AG10803 (cell line): Measurements from ENCODE around the genes EMP1, ERP27 and PDE6H.

DNA sequence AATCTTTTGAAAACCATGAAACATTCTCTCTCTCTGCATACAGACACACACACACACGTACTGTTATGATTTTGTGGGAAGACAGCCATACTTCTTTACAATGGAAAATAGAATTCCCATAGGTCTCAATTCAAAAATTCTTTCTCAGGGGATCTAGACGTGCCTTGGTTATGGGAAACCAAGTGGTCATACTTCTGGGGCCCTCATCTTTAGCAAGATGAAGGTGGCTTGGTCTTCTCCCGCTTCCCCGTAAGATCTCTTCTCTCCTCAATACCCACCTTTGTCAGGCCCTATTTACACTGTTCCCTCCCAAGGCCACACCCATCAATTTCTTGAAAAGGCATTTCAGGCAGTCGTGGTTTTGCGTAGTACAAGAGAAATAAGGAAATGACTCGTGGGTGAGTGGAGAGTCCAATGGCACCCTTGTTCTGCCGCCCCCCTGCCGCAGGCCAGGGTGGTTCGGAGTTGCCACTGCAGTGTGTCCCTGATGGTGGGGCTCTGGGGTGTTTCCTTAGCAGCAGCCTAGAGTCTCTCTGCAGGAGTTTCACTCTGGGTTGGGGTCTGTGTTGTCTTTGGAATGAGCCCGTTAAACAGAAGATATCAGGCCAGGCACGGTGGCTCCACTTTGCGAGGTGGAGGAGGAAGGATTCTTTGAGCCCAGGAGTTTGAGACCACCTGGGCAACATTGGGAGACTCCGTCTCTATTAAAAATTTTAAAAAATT, 9.8 kb upstream of the GPRC5A start:
- RRBS, result no CpG with 5 or more reads among the region's 14 CpGs

GRCh38 chr12:12986892-12987488, 13.1 kb downstream of the HEBP1 start:
- RRBS, result no CpG with 5 or more reads among the region's 10 CpGs

GRCh38 chr12:13043384-13043977, 700 bp upstream of the FAM234B start:
- RRBS, result no CpG with 5 or more reads among the region's 9 CpGs

GRCh38 chr12:13045832-13046281, 1.7 kb downstream of the FAM234B start:
- RRBS, result no CpG with 5 or more reads among the region's 9 CpGs

DNA sequence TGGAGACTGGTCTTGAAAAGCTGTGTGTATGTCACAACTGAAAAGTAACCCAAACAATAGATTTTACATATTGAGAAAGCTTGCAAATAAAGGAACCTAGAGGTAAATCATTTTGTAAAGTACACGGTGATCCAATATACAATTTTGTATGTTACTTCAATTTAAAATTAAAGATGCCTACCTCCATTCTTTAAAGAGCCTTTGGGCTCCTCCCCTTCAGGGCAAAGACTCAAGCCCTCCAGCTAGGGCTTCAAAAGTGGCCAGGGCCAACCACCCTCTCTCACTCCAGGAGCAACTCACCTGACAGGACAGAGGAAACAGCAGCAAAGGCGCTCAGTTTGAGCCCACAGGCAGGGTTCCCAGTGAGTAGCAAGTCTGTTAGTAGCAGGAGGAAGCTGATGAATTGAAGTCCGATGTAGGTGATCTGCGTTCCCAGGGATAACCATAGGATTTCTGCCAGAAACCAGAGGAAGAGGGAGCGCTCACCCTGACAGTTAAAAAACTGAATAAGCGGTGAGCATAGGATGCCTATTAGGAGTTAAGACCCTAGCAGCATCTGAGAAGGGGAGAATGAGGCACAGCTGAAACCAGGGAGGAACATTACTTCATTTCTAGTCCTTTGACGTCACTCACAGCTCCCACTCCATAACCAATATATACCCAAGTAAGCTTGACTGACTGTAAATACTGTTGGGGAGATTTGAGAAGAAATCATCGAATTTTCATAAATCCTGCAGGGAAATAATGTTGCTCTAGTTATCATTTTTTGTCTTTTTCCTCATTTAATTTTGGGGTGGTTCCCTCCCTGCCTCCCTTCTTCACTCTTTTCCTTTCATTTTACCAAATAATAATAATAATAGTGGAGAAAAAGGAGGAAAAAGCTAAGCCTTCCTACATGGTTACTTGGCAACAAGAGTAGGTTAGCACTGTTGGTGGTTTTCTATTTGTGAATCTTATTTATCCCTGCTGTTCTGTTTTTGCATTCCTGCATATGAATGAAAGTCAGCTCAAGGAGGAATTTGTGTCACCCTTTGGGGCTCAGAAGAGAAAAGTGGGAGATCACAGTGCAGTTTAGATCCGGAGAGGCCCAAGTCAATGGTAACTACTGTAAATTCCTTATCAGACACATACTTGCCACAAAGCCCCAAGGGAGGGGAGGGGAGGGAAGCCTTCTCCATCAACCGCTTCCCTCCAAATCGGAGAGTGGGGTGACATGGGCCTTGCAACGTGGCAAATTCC, 15.4 kb downstream of the GSG1 start:
- RRBS, result no CpG with 5 or more reads among the region's 12 CpGs

GRCh38 chr12:13135173-13136217, 32.0 kb upstream of the GSG1 start:
- RRBS, result under 1% methylated on average over 6 of the region's 17 CpGs

DNA sequence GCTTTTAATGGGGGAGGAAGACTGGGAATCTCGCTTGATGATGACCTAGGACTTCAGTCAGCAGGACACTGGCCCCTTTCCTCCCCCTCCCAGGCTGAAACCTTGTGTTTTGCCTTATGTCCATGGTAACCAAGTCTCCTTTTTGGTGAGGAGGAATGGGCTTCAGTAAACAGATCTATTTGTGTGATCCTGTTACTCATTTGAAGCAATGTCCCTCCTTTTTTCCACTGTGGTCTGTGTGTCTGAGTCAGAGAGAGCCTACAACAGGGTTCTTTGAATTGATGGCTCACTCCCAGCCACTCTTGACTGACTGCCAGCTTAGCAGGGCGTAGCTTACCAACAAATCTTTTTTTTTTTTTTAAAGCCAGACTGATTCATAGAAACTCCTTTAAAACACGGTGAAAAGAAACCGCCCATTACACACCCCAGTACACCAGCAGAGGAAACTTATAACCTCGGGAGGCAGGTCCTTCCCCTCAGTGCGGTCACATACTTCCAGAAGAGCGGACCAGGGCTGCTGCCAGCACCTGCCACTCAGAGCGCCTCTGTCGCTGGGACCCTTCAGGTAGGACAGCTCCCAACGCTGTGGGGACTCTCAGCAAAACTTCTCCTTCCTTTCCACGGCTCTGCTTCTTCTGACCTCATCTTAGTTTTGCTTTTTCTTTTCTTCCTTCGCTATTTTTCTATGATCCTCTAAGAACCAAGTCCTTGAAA, at the start of gene EMP1:
TSS of gene EMP1 (plus strand) at position 419 of the 714 bp plus-strand sequence.
- RRBS, result no CpG with 5 or more reads among the region's 12 CpGs

GRCh38 chr12:13203770-13204861, 7.6 kb downstream of the EMP1 start:
- RRBS, result no CpG with 5 or more reads among the region's 17 CpGs

DNA sequence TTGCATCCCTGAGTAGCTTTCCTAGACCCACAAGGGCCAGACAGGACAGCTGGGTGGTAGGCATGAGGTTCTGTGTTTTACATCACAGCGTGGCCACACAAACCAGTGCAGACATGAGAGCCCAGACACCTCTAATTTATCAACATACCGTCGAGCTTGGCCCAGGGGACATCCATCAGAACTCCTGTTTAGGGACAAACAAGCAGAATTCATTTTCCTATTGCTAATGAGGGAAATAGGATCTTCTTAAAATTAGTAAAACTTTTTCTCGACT, 17.6 kb downstream of the EMP1 start:
- RRBS, result no CpG with 5 or more reads among the region's 4 CpGs

DNA sequence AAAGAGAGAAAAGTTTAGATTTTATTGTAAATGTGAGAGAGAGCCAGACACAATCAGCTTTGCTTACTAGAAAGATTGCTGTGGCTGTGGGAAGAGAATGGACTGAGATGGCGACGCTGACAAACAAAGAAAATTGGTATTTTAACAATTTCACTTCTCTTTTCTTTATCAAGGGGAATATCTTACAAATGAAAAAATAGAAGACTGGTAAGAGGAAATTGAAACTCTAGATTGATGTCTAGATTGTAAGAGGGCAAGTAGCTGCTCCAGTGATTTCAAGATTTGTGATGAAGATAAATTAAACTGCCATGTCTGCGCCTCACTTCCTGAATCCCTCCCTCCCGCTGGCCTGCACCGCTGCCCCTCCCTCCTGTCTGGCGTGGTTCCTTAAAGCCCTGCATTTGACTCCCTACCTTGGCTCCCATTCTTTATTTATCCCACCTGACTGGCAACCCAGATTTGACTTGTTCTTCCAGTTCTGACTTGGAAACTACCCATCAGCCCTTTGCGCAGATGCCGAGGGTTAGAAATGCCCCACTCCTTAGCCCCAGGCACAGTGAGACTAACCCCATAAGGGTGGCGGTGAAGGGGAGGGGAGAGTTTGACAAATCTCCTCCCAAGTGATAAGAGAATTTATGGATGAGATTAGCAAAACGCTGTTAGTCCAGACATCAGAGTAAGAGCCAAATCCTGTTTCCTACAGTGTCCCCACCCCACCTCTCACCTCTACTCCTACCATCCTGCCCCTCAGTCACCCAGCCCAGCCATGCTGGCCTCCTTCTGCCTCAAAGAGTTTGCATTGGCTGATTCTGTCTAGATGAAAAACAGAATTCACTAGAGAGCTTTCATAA, 125.3 kb upstream of the ATF7IP start:
- RRBS, result no CpG with 5 or more reads among the region's 10 CpGs

DNA sequence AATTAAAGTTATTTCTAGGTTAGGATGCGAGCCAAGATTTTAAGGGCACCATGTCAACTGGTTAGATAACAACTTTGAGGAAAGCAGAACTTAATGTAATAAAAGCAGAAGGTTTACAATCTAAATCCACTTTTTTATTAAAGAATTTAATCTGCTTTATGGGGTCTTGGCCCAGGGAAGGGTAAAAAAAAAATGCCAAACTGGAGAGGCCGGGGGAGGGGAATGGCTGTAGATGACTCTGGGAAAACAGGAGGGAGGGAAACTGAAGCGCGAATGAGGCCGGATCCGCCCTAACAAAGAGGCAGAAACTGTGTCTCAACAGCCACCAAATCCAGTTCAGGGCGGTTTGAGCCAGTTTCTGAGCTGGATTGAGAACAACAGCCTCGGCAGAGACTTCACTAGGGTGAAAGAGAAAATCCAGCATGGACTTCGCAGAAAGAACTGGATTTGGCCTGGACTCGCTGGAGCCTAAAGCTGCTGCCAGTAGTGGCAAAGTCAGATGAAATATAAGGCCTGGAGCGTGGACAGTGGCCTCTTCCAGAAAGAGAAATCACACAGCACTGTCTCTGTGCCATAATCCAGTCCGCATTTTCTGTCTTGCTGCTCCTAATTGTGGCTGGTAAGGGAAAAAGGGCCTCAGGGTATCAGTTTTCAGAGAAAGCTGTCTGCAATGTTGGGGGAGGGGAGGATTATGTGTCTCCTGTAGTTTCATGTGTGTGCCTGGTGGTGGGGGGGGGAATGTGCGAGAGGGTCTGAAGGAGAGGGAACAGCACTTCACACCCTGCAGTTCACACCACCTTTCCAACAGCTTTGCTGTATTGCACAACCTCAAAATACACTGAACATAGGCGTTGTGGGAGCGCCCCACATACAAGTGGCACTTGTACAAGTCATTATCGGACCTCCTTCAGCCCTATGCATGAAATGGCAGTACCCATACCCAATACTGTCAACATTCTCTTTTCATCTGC, 107.8 kb upstream of the ATF7IP start:
- RRBS, result 3% methylated on average over 4 of the region's 16 CpGs

- RRBS, result no CpG with 5 or more reads among the region's 3 CpGs
Measured at GRCh38 chr12:14695021-14695379, 1.4 kb downstream of the GUCY2C start.

DNA sequence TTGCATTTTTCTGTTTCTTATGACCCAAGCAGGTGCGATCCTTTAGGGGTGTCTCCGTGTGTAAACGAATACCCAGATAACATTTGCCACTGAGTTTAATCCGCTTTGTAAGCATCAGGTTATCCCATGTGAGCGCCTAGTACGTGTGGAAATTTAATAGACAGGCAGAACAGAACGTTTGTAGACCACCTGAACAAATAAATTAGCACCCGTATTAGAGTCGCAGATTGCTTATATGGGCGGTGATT, 289 bp downstream of the C12orf60 start:
- RRBS, result no CpG with 5 or more reads among the region's 10 CpGs

- RRBS, result no CpG with 5 or more reads among the region's 3 CpGs
Measured at GRCh38 chr12:14849598-14850169, 6.4 kb upstream of the ART4 start.

DNA sequence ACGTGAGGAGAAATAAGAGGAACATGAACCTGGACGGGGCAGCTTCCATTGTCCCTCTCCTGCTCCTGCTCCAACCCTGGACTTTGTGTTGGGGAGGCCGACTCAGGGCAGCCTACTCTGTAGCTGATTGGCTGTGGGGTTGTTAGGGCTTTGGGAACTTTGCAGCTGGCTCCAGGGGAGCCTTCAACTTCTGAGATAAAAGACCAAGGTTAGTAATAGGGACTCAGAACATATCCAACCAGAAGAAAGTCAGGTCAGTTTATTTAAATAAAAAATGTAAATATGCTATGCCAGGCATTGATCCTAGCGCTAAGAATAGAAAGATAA, at the start of gene ERP27:
TSS of gene ERP27 (minus strand) at position 78 of the 327 bp plus-strand sequence.
- RRBS, result no CpG with 5 or more reads among the region's 4 CpGs

GRCh38 chr12:14941481-14942999, 3.7 kb upstream of the ERP27 start:
- RRBS, result no CpG with 5 or more reads among the region's 17 CpGs

GRCh38 chr12:14952190-14952994, 9.0 kb downstream of the ARHGDIB start:
- RRBS, result no CpG with 5 or more reads among the region's 8 CpGs

GRCh38 chr12:14972812-14973171, at the start of gene PDE6H:
Gene PDE6H (plus strand): TSS chr12:14973042.
- RRBS, result no CpG with 5 or more reads among the region's 2 CpGs

DNA sequence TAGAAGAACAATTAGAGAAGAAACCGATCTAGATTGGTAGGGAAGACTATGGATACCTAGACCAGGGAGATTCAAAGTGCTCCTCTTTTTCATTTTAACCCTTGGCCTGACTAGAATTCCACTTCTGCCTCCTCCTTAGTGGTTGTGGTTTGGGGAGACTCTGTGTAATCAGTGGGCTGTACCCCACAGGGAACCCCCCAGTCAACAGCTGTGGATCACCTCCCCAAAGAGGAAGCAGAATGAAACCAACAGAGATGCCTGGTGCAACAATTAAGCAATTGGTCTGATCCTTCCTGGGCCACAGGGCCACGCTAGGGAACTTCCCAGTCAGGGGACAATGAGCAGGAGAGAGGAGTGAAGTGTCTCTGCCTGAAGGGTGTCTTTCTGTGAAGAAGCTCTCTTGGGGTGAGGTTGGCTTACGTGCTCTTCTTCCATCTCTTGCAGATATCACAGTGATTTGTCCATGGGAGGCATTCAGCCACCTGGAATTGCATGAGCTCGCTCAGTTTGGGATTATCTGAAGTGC, 8.2 kb downstream of the PDE6H start:
- RRBS, result no CpG with 5 or more reads among the region's 4 CpGs